SK-MEL-5 (cell line): ENCODE measurements around the genes DNM1 and CERCAM.

RAMPAGE:
- cytosol, long total RNA, result no peak
- long total RNA, result no peak
- nucleus, long total RNA, result no peak
Observed at GRCh38 chr9:128007377-128008229, 26.8 kb upstream of the EEIG1 start.

RAMPAGE:
- cytosol, long total RNA, result no peak
- long total RNA, result no peak
- nucleus, long total RNA, result no peak
Observed at GRCh38 chr9:128096747-128097325, 28.8 kb downstream of the SLC25A25 start.

DNA sequence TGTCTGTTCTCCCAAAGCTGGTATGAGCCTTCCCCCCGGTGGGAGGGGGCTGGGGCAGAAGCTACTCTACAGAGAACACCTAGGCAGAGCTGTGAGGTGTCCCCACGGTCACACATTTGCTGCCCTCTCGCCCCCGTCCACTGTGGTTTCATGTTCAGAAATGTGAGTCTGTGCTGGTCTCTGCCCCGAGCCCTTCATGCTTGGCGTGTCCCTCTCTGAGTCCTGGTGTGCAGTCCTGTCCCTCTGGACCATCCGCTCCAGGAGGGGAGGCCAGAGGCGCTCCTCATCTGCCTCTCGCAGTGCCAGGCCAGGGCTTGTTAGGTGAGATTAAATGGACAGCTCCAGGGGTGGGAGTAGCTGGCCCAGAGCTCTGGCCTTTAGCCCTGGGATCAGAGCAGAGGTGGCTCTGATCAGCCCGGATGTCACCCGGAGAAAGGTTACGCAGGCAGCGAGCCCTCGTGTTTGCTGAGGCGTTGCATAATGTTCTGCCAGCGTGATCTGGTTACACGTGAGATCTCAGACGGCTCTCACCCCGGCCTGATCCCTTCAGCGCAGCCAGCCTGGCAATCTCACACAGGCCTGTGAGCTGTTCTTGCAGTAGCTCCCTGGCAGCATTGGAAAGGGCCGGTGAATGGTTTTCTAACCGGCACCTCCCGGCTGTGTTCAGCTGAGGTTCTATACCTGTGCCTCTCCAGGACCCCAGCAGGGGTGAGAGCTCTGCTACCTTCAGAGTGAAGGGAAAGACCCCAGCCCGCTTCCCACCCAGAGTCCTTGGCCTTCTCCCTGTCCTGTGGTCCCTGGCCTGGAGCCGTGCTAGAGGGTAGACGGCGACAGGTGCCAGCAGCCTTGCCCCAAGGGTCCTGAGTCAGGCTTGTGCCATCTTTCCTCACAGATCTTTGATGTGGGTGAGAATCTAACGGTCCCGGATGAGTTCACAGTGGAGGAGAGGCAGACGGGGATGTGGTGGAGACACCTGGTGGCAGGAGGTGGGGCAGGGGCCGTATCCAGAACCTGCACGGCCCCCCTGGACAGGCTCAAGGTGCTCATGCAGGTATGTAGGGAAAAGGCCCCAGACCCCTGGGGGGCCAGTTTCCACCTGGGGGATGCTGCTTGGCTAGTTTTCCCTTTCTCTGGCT, 24.4 kb downstream of the PTGES2 start:
RAMPAGE:
- cytosol, long total RNA, result no peak
- long total RNA, result no peak
- nucleus, long total RNA, result no peak

DNA sequence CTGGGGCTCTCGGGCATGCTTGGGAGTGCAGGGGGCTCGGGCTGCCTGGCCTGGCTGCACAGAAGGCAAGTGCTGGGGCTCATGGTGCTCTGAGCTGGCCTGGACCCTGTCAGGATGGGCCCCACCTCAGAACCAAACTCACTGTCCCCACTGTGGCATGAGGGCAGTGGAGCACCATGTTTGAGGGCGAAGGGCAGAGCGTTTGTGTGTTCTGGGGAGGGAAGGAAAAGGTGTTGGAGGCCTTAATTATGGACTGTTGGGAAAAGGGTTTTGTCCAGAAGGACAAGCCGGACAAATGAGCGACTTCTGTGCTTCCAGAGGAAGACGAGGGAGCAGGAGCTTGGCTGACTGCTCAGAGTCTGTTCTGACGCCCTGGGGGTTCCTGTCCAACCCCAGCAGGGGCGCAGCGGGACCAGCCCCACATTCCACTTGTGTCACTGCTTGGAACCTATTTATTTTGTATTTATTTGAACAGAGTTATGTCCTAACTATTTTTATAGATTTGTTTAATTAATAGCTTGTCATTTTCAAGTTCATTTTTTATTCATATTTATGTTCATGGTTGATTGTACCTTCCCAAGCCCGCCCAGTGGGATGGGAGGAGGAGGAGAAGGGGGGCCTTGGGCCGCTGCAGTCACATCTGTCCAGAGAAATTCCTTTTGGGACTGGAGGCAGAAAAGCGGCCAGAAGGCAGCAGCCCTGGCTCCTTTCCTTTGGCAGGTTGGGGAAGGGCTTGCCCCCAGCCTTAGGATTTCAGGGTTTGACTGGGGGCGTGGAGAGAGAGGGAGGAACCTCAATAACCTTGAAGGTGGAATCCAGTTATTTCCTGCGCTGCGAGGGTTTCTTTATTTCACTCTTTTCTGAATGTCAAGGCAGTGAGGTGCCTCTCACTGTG, 19.2 kb downstream of the PTGES2 start:
RAMPAGE:
- cytosol, long total RNA, result no peak
- long total RNA, result no peak
- nucleus, long total RNA, result no peak

RAMPAGE:
- cytosol, long total RNA, result no peak
- long total RNA, result no peak
- nucleus, long total RNA, result no peak
Observed at GRCh38 chr9:128125042-128126403, 2.0 kb downstream of the PTGES2 start.

DNA sequence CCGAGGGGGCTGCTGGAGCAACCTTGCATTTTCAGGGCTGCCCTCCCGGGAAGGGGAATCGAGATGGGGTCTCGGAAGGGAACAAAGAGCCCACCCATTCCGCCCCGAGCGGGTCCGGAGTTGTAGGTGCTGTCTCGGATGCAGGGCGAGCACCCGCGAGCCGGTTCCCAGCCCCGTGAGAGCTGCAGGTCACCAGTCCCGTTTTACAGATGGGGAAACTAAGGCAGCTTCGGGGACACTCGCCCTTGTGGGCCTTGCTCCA, 358 bp downstream of the BBLN start:
RAMPAGE:
- cytosol, long total RNA, result no peak
- long total RNA, result no peak
- nucleus, long total RNA, result no peak

RAMPAGE:
- cytosol, long total RNA, result no peak
- long total RNA, result no peak
- nucleus, long total RNA, result no peak
Observed at GRCh38 chr9:128175209-128175683, 15.2 kb downstream of the BBLN start.

DNA sequence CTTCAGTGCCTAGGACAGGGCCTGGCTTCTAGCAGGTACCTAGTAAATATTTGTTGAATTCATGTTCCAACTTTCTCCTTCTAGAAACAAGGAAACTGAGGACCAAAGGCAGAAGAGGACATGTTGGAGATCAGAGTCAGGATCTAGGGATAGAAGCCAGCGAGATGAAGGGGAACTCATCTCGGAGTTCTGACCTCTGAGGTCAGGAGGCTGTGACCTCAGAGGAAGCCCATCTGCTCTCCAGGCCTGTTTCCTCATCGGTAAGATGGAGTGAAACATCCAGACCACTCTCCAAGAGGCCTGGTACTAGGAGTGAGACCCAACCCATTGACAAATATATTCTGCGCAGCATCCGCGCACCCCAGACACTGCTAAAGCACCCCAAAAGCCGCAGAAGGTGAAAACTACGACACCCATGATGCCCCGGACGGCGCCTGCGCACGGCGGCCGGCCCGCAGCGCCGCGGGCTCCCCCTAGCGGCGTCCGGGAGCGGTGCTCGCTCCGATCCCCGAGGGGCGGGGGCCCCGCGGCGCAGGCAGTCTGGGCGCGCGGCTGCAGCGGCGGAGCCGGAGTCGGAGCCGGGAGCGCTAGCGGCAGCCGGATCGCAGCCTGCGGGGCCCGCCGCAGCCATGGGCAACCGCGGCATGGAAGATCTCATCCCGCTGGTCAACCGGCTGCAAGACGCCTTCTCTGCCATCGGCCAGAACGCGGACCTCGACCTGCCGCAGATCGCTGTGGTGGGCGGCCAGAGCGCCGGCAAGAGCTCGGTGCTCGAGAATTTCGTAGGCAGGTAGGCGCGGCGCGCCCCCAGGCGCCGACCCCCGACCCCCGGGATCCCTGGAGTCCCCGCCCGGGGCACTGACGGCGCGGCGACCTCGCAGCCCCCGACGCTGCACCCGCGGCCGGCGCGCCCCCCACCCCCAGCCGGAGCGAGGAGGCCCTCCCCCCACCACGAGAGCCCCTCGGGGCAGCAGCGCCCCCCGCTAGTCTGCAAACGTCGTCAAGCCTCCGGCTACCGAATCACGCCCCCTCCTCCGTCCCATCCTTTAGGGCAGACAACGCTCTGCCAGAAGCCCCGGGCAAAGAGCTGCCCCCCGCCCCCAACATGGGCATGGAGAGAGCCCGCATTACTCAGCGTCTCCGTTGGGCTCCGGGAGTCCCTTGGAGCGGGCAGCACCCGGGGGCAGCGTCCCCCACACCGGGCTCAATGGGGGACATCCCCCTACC, at the start of gene DNM1:
Gene DNM1 (plus strand): TSS at position 538 of the 1,227 bp plus-strand sequence.
RAMPAGE:
- cytosol, long total RNA, result no peak
- long total RNA, result no peak
- nucleus, long total RNA, result no peak

RAMPAGE:
- cytosol, long total RNA, result no peak
- long total RNA, result no peak
- nucleus, long total RNA, result no peak
Observed at GRCh38 chr9:128214364-128215360, 11.5 kb downstream of the DNM1 start.

RAMPAGE:
- cytosol, long total RNA, result no peak
- long total RNA, result no peak
- nucleus, long total RNA, result no peak
Observed at GRCh38 chr9:128270783-128271410, 4.9 kb downstream of the GOLGA2 start.

GRCh38 chr9:128309209-128309881, 12.9 kb downstream of the TRUB2 start:
RAMPAGE:
- cytosol, long total RNA, result no peak
- long total RNA, result no peak
- nucleus, long total RNA, result no peak

DNA sequence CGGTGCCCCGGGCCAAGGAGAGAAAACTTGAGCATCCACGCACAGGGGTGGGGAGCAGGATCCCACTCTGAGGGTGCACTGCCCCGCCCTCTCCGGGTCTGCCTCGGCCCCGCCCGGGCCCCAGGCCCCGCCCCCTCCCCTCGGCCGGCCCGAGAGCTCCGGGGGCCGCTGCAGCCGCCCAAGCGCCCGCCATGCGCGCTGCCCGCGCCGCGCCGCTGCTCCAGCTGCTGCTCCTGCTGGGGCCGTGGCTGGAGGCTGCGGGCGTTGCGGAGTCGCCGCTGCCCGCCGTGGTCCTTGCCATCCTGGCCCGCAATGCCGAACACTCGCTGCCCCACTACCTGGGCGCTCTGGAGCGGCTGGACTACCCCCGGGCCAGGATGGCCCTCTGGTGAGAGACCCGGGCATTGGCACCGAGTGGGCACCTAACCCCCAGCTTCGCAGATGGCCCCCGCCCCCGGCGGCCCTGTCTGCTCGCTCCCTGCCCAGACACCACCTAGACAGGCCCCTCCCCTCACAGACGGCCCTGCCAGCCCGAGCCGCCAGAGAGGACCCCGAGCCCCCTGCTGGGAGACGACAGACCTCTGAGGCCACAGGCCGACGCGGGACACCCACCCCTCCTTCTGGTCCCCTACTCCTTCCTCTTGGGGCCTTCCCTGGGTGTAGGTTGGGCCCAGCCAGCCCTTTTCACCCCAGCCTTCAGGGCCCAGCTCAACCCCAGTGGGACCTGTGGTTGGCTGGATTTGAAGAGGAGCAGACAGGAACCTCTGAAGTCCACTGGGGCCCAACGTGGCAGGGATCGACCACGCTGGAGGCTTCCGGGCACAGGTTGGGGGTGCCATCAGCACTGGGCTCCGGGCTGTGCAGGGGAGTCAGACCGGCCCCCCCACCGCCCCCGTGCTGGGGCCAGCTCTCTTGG, at the start of gene CERCAM:
Gene CERCAM (plus strand): TSS at position 171 of the 916 bp plus-strand sequence.
RAMPAGE:
- cytosol, long total RNA, result no peak
- long total RNA, result no peak
- nucleus, long total RNA, result no peak

DNA sequence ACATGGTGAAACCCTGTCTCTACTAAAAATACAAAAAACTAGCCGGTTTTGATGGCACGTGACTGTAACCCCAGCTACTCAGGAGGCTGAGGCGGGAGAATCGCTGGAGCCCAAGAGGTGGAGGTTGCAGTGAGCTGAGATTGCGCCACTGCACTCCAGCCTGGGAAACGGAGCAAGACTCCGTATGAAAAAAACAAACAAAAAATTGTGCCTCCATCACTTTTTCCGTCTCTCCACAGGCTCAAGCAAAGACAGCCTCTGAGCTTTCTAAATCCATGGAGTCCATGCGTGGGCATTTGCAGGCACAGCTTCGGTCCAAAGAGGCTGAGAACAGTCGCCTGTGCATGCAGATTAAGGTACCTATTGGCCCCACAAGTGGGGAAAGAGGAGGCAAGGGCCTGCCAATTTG, 20.8 kb upstream of the GLE1 start:
RAMPAGE:
- cytosol, long total RNA, result no peak
- long total RNA, result no peak
- nucleus, long total RNA, result no peak

DNA sequence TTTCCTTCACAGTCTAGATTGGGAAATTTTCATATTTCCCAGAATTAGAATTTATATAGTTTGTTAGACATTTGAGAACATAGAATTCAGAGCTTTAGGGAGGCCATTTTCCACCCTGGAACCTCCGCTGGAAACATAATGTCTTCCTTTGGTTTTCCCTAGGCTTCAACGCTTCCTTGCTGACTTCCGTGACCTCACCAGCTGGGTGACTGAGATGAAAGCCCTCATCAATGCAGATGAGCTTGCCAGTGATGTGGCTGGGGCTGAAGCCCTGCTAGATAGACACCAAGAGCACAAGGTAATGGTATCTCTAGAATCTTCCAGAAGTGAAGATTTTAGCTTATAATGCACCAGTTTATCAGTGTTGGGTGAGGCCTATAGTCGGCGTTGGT, 25.6 kb downstream of the SPTAN1 start:
RAMPAGE:
- cytosol, long total RNA, result no peak
- long total RNA, result no peak
- nucleus, long total RNA, result no peak

DNA sequence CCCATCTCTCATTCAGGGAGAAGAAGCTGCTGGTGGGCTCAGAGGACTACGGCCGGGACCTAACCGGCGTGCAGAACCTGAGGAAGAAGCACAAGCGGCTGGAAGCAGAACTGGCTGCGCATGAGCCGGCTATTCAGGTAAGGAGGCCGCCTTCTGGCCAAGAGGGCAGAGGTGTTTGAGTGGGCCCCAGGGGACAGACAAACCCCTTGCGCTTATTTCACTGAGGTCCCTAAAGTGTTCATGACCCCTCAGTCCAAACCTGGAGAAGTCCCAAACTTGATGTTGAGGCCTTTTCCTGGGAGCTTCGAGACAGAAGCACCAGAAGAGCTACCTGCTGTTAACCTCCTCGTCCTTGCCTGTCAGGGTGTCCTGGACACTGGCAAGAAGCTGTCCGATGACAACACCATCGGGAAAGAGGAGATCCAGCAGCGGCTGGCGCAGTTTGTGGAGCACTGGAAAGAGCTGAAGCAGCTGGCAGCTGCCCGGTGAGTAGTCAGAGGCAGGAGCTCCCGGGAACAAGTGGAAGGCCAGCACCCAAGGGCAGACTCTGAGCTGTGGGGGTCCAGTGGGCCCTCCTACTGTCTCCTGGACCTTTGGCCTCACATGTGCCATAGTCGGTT, 38.9 kb downstream of the DYNC2I2 start:
RAMPAGE:
- cytosol, long total RNA, result no peak
- long total RNA, result no peak
- nucleus, long total RNA, result no peak

GRCh38 chr9:128624383-128625111, 32.1 kb downstream of the DYNC2I2 start:
RAMPAGE:
- cytosol, long total RNA, result no peak
- long total RNA, result no peak
- nucleus, long total RNA, result no peak

DNA sequence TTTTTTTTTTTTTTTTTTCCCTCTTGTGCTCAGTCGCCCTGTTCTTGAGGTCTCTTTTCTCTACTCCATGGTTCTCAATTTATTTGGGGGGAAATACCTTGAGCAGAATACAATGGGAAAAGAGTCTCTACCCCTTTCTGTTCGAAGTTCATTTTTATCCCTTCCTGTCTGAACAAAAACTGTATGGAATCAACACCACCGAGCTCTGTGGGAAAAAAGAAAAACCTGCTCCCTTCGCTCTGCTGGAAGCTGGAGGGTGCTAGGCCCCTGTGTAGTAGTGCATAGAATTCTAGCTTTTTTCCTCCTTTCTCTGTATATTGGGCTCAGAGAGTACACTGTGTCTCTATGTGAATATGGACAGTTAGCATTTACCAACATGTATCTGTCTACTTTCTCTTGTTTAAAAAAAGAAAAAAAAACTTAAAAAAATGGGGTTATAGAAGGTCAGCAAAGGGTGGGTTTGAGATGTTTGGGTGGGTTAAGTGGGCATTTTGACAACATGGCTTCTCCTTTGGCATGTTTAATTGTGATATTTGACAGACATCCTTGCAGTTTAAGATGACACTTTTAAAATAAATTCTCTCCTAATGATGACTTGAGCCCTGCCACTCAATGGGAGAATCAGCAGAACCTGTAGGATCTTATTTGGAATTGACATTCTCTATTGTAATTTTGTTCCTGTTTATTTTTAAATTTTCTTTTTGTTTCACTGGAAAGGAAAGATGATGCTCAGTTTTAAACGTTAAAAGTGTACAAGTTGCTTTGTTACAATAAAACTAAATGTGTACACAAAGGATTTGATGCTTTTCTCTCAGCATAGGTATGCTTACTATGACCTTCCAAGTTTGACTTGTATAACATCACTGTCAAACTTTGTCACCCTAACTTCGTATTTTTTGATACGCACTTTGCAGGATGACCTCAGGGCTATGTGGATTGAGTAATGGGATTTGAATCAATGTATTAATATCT, 6.0 kb downstream of the SET start:
RAMPAGE:
- cytosol, long total RNA, result no peak
- long total RNA, result no peak
- nucleus, long total RNA, result no peak

RAMPAGE:
- cytosol, long total RNA, result no peak
- long total RNA, result no peak
- nucleus, long total RNA, result no peak
Observed at GRCh38 chr9:128819672-128820640, 1.7 kb downstream of the ENDOG start.

GRCh38 chr9:128875561-128876277, 6.0 kb downstream of the KYAT1 start:
RAMPAGE:
- cytosol, long total RNA, result no peak
- long total RNA, result no peak
- nucleus, long total RNA, result no peak

DNA sequence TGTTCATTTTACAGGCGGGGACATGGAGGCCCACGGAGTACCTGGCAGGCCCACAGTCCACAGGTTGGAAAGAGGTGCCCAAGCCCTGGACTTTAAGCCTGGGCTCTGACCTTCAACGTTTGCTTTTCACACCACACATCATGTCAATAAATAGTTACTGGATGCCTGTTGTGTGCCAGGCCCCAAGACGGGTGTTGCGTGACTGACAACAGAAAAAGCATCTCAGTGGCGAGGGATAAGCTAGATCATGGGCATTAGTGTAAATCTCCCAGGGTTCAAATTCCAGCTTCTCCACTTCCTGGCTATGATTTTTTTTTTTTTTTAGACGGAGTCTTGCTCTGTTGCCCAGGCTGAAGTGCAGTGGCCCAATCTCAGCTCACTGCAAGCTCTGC, 1.6 kb downstream of the KYAT1 start:
RAMPAGE:
- cytosol, long total RNA, result no peak
- long total RNA, result no peak
- nucleus, long total RNA, result no peak